ENCODE measurements around a stretch of chr13.

GRCh38 chr13:95478507-95479040 is 73.9 kb upstream of the CLDN10 start:
- PRO-cap, result no peak

DNA sequence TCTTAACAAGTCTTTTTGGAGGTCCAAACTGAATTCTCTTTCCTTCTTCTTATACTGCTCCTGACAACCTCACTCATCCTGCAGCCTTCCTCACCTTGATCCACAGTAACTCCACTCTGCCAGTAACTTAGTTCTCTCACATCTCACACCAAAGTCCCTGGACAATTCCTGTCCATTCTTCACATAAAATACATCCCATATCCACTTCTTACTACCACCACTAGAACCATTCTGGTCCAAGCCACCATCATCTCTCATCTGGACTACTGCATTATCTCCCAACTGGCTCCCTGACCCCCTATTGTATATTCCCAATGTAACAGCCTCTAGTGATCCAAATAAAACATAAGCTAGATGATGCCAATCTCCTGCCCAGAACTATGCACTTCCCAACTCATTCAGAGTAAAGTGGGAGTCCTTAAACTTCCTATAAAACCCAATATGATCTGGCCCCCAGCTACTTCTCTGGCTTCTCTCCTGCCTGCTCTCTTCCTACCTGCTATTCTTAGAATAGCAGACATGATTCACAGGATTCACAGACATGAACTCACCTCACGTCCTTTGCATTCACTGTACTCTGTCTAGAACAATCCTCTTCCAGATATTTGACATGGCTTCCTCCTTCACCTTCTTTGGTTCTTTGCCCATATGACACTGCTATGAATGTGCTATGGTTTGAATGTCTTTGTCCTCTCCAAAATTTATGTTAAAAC is 155.2 kb downstream of the UGGT2 start:
- PRO-cap, result no peak

GRCh38 chr13:96091007-96091861 is 1.3 kb downstream of the HS6ST3 start:
- PRO-cap, result no peak

DNA sequence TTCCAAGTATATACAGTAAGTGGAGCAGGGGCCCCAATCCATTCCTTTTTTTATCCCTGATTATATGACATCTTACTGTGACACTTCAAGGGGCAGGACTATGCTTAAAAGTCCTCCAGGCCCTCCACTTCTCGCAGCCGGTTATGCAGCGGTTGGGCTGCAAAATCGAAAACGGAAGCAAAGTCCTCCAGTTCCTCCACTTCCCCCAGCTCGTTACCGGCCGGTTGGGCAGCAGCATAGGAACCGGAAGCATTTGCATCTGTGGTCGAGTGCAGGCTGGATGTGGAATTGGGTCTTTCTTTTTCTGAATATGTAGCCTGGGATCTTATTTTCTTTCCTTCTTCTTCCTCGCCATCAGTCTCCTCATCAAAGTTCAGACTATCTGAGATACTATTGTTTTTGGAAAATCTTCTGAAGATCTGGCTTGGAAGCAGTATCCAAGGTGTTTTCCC is 46.1 kb downstream of the OXGR1 start:
- PRO-cap, result no peak

DNA sequence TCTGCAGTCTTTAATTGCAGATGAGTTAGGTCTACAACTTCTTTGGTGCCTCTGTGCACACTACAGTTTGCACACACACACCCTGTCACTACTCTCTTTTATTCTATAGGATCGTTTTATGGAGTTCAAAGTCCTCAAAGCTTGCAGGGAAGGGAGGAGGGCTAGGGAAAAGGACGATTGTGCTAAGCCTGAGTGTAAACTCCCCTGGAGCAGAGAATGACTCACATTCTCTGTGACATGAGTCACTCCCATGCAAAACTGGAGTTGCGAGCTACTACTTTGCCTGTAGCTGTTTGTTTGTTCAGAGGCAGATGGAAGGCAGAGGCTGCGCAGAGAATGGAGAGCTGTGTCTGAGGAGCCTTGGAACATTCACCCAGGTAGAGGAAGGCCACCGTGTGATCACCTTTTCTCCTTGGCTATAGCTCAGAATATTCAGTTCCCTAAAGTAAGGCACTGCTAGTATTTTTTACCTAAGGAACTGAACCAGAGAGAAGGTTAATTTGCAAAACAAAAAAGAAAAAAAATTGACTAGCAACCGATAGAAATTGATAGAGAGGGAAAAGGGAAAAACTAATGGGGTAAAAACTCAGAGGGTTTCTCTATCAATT is 80.5 kb upstream of the MBNL2 start:
- PRO-cap, result unidirectional peak, plus-strand start at position 304 of the sequence

DNA sequence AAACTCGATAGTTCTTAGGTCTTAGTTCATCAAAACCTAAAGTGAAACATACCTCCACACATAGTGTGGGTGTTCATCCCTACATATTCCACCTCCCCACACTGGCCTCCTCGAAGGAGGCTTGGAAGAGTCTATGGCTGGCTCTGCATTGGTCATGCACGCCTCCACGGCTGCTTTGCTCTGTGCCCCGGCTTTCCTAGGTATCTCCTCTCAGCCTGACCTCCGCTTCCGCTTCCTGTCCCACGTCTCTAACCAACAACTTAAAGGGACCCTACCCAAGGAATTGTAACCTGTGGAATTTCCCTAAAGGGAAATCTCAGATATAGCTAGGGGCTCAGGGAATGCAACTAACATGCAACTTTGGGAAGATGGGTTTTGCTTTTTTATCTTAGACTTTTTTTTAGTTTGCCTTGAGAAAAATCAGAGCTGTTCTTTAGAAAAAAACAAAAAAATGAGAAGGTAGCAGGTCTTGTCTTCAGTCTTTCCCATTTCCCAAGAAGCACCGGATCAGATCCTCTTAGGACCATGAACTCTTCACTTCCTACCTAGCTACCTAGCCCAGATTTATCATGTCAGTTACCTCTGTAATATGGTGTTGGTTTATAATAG is 79.6 kb upstream of the MBNL2 start:
- PRO-cap, result unidirectional peak, minus-strand start at position 177 of the sequence

DNA sequence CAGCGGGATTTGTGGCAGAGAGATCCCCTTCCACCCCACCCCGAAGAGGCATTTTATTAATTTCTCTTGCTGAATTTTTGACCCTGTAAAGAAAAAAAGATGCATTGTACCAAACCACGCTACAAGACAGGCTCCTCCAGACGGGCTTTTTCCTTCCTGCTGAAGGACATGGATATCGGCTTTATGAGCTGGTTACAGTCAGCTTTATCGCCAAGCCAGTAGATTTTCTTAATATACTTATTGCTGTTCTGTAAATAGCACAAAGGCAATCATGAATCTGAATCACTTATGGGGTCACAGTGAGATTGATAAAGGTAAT is 24.5 kb downstream of the MBNL2 start:
- PRO-cap, result no peak

- PRO-cap, result no peak
These were observed 52.8 kb downstream of the MBNL2 start for GRCh38 chr13:97274689-97275512.

DNA sequence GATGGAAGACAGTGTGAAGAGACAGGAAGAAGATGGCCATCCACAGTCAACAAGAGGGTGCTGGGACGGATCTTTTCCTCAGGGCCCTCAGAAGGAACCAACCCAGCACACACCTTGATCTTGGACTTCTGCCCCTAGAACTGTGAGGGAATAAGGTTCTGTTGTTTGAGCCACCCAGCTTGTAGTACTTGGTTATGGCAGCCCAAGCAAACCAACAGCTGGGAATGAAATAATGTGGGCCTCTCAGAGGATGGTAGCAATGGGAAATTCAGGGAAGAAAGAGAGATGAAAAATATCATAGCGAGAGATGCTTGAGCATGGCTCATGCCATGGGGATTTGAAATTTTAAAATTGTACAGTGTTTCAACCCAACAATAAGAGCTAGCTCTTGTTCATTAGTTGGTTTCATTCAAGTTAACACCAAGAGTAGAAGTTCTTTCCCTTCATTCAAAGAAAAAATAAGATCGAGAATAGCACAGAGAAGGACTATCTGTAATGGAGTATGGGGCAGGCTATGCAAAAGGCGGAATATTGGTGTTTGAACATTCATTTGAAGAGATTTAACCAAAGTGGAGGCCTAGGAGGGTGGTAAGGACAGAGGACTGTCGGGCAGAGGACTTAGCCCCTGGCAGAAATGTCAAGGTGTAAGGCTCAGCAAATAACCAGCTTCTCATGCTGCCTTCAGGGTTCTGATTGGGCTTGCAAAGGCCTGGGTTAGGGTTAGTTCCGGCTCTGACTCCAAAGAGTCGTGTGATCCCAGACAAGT is 87.5 kb downstream of the MBNL2 start:
- PRO-cap, result no peak

GRCh38 chr13:97974574-97975094 is 21.2 kb downstream of the IPO5 start:
- PRO-cap, result no peak

DNA sequence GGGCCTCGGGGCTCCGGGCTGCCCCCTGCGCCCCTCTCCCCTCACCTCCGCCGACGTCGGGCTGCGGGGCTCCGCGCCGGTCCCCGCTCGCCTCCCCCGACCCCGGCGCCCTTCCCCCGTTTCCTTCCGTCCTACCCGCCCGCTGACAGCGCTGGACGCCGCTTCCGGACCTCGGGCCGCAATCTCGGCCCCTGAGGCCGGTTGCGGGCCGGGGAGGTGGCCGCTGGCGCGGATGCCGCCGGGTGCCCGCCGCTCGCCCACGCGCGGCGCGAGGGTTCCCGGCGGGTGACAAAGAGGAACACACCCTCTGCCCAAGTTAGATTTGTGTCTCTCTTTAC is 779 bp downstream of the FARP1 start:
- PRO-cap, result bidirectional peak, plus-strand start at position 181 of the sequence, minus-strand start at position 193 of the sequence

- PRO-cap, result no peak
These were observed 78.7 kb upstream of the RNF113B start for GRCh38 chr13:98255493-98256362.

GRCh38 chr13:98272423-98273441 is 95.7 kb upstream of the RNF113B start:
- PRO-cap, result no peak

DNA sequence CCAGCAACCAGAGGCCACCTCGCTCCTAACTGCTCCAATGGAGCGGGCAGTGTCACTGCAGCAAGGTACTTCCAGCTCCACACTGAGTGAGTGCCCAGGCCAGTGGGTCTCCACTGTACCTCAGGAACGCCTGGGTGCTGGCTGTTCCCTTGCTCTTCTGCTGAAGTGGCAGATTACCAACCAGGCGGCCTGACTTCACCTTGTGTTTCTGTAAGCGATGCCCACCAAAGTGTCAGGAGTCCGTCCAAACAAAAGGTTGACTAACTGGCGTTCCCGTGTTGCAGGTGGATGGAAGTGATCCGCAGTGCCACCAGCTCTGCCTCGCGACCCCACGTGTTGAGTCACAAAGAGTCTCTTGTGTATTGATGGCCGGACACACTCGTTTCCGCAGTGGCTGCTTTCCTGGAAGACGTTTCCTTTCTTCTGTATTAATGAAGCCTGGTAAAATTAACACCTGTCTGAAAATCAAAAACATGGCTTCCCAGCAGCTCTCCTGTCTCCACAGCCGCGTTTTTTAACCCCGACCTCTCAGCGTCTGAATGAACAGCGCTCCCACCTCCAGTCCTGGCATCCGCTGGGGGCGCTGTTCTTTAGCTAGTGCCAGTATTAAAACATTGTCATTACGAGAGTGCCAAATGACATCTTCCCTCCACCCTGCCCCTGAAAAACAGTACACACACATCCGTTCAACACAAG is 128.8 kb downstream of the STK24 start:
- PRO-cap, result no peak

GRCh38 chr13:98482913-98483854 is 93.7 kb downstream of the STK24 start:
- PRO-cap, result no peak

GRCh38 chr13:98509621-98510113 is 67.2 kb downstream of the STK24 start:
- PRO-cap, result unidirectional peak, minus-strand start at chr13:98509722

- PRO-cap, result no peak
These were observed 34.7 kb downstream of the STK24 start for GRCh38 chr13:98542091-98542815.

GRCh38 chr13:98557260-98557809 is 19.6 kb downstream of the STK24 start:
- PRO-cap, result no peak

DNA sequence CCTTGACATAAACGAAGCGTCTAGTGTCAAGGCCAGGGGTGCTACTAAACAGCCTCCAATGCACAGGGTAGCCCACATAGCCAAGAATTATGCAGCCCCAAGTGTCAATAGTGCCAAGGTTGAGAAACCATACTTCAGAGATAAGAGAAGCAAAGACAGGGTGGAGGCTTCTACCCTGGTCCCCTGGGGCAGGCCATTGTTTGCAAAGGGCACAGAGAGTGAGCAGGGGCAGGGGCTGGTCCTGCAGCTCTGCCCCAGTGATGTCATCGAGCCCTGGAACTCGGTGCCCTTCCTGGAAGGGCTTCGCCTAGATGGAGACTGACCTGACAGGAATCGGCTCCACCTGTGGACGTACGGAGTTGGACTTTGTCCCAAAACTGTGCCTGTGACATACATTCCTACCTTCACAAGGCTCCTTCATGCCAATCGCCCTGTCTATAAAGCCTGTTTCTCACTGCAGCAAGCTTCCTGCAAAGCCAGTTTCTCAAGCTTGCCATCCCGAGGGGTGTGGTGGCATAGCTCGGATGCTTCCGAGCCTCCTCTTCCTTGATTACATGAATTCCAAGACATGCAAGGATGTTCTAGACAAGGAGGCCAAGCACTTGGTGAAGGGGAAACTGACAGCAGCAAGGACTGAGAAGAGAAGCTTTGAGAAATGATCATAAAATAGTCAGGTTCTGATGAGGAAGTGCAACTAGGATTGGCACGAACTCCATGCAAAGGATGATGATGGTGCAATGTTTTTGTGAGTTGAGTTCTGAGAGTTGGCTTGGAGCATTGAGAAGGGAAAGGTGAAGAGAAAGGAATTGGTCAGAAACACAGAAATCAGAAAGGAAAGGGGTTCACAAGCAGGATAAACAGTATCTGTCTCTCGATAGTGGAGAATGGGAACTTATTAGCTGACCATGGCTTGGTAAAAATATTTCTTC is 73.6 kb upstream of the STK24 start:
- PRO-cap, result no peak

- PRO-cap, result no peak
These were observed 66.4 kb downstream of the SLC15A1 start for GRCh38 chr13:98686087-98686451.

Data from cardiac septum (tissue), 1 donor.